ENCODE results near the gene BTG1.

GRCh38 chr12:92121020-92121725, 24.5 kb downstream of the BTG1 start:
- RRBS, result no CpG with 5 or more reads among the region's 2 CpGs

GRCh38 chr12:92124133-92124959, 21.3 kb downstream of the BTG1 start:
- RRBS, result no CpG with 5 or more reads among the region's 6 CpGs

DNA sequence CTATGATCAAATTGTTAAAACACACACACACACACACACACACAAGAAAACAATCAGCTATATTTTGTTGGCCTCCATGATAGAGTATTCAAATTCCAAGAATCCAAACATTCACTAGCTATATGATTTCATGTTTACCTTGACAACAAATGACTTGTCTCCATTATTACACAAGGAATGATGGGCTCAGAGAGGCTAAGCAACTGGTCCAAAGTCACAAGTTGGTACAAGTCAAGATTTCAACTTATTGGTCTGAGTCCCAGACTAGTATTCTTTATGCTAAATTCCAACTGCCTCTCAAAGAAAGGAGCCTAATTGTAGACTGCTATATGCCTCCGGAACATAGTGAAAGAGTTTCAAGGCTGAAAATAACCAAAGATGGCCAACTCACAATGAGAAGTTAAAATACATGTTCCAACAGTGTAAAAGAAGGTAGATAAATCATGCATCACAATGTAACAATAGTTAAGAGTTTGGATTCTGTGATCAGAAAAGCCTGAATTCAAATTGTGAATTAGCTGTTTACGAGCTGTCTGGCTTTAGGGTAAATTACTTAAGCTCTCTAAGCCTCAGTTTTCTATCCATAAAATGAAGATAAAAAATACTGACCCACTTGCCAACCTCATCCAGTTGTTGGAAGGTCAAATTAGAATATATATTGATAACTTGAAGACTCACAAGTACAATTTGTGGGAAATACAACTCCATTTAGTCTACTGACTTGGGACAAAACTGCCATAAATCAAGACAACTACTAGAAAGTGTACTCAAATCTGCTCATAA, 7.4 kb downstream of the BTG1 start:
- RRBS, result no CpG with 5 or more reads among the region's 2 CpGs

- RRBS, result no CpG with 5 or more reads among the region's 1 CpG
Observed at GRCh38 chr12:92138874-92139324, 6.7 kb downstream of the BTG1 start.

DNA sequence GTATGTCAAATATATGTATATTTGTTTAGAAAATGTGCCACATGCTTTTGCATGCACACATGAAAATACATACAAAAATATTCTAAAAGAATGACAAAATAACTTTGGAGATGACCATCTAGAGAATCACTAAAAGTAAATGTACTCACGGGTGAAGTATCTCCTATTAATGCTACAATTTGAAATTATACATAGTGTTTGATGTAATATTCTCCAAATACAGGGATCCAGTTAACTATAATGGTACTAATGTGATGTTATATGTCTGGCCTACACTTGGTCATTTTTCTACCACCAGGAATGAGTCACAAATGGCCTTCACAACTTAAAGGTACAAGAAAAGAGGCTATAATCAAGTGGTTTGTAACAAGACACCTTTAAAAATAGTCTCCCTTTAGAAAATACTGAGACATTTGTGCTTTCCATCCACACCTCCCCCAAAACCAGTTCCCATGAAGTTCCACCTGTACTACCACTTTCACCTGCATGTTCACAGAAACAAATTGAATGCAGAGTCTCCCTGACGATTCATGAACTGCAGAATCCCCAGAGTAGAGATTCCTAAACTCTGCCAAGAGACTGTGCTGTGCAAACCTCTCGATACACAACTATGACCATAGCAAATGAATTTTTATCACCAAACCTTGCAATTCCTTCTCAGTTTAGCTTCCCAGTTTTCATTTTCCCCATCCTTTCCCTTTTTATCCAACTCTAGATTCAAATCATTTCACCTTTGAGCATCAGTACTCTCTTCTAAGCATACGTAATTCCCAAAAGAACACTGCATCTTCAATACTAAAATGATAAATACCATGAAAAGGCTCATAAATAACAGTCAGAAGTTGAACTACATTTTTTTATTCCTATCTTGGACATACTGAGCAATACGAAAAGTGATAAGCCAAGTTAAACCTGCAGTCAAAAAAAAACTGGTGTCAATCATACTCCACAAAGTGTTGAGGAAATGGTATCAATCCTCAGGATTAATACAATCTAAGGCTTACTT, 5.9 kb downstream of the BTG1 start:
- RRBS, result no CpG with 5 or more reads among the region's 5 CpGs

DNA sequence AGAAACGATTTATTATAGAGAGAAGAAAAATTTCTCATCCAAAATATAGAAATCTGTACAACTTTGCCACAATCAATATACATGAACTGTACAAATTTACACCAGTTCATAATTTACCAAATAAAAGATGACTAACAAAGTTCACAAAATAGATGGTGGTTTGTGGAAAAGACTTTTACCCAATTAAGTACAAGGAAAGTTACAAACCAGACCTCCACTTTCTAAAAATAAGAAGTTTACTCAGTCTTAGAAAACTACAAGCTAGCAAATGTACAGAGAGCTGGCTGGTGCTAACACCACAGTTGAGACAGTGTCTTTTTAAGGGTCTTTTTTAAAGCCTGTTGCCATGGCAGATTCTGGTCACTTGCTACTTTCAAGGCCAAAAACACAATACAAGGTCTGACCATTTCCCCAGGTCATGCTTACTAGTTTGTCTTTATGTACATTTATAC, 2.5 kb downstream of the BTG1 start:
- RRBS, result no CpG with 5 or more reads among the region's 1 CpG

DNA sequence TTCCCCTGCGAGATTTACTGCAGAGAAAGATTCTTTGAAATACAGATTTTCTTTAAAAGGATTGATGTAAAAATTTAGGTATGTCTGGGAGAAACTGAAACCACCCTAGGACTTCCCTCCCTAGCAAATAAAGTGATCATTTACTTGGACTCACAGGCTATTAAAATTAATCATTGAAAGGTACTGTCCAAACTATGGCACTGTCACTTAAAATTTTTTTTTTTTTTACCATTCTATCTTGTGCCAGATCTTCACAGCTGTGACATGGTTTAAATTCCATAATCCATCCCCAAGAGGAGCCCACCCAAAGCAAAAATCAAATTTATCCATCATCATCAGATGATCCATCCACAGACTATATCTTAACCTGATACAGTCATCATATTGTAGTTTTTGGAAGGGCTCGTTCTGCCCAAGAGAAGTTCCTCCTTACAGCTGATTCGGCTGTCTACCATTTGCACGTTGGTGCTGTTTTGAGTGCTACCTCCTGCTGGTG, 1.9 kb downstream of the BTG1 start:
- RRBS, result no CpG with 5 or more reads among the region's 4 CpGs

DNA sequence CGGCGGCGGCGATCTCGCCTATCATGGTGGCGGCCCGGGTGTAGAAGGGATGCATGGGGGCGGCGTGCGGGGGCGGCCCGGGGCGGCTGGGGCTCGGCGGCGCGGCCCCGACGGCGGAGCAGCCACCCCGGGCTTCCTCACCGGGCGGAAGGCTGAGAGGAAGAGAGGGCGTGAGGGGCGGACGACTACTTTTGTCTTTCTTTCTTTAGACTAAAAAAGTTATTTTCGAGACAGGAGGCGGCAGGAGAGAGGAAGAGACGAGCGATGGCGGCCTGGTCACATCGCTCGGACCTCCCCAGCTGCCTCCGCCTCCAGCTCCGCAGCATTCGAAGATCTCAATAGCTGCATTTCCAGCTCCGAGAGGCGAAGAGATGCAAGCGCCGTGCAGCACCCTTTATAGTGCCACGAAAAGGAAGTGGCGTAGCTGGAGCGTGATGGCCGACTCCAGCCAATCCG, at the start of gene BTG1:
BTG1 (minus strand) TSS at position 366 of the 456 bp plus-strand sequence.
- RRBS, result 3% methylated on average over 14 of the region's 45 CpGs

- RRBS, result no CpG with 5 or more reads among the region's 15 CpGs
Observed at GRCh38 chr12:92288328-92289033, 142.8 kb upstream of the BTG1 start.

DNA sequence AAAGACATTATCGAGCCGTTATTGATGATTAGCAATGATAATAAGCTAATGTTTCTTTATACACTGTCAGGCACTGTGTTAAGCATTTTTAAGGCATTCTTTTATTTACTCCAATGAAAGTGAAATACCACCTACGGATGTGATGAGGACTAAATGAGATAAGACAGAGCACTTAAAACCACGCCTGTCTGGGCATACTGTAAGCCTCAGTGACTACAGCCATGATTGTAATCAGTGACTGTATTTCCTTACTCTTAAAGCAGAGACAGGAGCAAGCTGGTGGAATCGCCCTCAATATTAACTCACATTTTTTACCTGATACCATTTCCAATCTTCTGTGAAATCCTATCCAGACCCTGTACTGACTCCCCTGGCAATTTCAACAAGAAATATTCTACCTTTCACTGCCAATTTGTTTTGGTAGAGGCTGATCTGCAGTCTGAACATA, 195.3 kb upstream of the BTG1 start:
- RRBS, result no CpG with 5 or more reads among the region's 5 CpGs

DNA sequence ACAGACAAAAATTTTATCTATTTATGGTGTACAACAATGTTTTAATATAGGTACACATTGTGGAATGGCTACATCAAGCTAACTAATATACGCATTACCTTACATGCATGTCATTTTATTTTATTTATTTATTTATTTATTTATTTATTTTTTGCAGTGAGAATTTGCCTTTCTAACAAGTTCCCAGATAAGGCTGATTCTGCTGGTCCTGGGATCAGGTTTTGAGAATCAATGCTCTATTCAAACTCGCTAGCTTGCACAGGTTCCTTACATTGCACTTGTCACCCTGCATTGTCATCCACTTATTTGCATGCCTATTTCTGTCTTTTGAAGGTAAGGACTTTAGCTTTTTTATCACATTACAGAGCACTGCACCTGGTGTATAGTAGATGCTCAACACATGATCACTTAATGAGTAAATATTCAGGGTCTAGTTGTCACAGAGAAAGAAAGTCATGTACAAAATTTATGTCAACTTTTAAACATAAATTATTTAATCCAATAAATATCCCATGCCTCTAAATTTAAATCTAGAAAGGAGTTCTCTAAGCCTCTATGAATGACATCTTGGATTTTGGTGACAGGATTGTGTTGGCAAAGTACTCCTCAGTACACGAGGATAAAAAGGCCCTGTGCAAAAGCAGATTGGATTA, 219.7 kb upstream of the BTG1 start:
- RRBS, result no CpG with 5 or more reads among the region's 3 CpGs

- RRBS, result no CpG with 5 or more reads among the region's 11 CpGs
Observed at GRCh38 chr12:92467687-92468861, 234.7 kb upstream of the PLEKHG7 start.

DNA sequence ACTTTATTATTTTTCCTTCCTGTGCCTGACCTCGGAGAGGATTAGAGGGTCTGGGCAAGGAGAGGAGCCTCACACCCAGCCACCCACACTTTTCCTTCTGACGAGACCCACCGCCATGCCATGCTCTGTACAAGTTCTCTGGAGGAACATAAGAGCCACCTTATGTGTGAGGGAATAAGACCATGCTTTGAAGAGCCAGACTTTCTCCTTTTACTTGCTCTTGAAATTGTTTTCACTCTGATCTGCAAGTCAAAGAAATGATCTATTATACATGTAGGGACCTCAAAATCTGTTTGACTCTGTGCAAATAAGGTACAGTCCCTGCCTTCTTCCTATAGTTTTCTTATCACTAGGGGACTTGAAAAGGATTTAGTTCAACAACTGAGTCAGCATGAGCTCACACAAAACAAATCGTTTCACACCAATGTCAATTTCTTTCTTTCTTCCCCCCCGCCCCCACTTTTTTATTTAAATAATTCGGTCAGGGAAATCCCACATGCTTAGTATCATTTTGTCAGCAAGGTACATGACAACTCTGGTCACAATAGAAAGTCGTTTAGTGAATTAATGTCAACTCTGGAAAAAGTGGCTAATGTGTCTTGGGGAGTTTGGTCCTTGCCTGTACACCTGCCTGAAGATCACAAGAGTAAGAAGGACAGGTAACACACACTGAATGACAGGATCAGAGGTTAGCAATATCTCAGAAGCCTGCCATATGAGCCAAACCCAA, 232.3 kb upstream of the PLEKHG7 start:
- RRBS, result no CpG with 5 or more reads among the region's 7 CpGs

DNA sequence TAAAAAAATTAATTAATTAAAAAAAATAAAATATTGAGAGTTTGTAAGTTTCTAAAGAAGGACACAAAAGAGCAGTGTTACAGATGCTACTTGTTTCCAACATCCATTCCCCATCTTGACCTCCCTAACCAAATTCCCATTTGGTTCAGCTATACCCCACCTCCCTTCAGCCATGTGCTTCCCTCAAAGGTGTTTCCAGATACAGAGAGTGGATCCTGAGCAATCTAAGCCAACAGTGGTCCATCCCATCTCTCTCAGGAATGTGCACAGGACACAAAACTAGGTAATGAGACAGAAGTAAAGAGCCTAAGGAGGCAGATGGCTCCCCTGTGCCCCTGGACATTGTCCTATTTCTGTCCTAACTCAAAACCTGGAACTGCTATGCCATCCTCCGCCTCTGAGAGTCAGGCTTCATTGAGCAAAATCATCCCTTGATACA, 200.5 kb upstream of the PLEKHG7 start:
- RRBS, result no CpG with 5 or more reads among the region's 1 CpG

DNA sequence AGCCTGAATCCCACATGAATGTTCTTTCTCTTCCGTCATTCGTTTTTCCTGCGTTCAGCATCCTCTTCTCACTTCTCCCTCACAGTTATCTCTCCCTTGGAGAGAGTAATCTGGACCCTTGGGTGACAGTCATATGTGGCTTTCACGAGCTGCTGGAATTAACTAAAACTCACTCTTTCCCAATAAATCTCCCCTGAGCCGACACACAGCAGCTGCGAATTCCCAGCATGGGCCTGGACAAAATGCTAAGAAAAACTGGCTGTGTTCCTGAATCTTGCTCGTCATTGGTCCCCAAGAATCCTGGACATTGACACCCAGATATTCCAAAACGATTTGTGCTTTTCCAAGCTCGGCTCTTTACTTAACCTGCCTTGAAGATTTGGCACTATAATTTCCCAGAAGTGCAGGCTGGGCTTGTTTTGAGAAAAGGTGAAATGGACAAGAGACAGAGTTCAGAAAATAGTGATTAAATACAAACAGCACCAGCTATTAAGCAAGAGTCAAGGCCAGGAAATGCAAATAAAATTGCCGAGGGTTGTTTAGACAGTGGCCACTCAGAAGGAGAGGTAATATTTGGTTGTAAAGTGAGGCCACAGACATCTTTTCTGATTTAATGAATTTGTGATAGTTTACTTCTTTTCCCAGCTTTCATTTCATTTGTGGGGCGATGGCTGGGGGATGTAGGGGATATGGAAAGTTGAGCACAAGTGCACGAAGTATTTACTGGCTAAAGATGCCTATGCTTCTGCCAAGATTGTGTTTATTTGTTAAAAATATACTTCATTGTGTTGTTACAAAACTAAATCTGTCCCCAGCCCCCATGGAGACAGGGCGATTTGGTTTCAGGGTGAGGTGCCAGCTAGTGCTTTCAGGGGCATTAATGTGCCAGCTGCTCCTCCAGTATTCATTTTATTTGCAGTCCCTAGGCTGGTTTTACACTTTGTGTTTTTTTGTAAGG, 199.2 kb upstream of the PLEKHG7 start:
- RRBS, result no CpG with 5 or more reads among the region's 13 CpGs

DNA sequence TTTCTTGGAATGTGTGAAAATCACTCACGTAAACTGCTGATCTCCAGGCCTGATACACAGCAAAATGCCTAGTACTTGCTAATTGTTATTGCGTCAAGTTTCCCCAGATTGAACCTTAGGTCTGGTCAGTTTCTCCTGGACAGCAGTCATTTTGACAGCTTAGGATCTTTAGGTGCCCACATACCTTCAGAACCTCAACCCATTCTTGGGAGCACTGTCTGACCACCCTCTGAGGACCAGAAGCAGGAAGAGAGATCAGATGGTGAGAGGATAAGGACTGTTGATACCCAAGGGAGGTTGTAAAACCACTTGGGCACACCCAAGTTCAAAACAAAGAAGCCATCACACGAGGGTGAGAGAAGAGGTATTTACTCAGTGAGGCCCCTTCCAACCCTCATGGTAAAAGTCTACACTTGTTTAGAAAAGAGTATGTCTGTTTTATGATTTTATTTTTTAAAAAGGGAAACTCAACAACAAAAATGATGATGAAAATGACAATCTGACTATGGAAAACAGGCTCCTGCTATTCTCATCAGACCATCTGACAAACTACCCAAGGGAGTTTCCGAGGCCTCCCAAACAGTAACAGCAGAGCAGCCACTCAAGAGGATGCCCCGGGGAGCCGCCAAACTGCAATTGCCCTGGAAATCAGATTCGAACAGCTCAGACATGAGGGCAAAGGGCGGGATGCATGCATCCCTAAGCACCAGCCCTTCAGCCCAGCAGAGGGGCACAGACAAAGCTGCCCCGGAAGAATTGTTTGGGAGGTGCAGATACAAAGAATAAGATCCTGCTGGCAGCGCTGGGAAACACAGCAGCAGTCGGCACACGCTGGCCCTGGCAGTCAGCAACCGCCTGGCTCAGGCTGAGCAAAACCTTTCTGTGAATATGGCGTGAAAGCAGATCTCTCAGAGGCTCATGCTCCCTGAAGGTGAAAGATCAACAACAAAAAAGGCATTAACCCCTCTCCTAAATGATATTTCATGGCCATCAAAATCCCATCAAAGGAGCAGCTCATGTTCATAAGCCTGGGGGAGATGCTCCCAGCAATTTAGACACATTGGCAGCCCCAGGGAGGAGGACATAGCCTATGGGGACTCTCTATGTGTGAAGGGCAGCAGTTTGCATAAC, 162.5 kb upstream of the PLEKHG7 start:
- RRBS, result 80% methylated on average over 3 of the region's 14 CpGs

- RRBS, result no CpG with 5 or more reads among the region's 4 CpGs
Observed at GRCh38 chr12:92546128-92546638, 156.6 kb upstream of the PLEKHG7 start.

DNA sequence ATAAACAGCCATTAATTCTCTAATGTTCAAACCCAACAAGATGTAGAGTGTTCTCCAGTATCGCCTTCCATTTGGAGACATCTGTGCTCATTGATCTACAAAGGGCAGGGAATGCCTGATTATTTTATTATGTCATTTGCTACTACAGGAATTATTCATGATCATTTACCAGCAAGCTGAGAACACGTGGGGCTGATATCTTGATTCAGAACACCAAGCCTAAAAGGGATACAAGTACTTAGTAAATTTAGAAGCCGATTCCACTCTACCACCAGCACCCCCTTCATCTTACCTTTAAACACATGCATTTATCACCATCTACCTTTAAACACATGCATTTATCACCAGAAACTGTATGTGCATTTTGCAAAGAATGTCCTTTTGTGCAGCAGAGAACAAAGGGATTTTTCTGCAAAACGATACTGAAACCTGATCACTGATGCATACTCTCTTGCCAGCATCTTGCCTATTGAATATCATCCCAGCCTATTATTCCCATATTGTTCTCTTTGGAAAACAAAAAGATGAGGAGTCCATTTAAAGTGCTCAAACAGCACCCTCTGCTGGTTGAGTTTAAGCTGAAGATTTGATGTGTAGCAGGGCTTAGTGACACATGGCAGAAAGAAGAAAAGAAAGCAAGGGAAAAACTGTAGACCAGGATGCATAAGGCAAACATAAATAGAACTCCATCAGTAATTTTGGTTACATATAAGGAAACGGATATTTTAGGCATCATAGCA, 132.6 kb upstream of the PLEKHG7 start:
- RRBS, result no CpG with 5 or more reads among the region's 5 CpGs

DNA sequence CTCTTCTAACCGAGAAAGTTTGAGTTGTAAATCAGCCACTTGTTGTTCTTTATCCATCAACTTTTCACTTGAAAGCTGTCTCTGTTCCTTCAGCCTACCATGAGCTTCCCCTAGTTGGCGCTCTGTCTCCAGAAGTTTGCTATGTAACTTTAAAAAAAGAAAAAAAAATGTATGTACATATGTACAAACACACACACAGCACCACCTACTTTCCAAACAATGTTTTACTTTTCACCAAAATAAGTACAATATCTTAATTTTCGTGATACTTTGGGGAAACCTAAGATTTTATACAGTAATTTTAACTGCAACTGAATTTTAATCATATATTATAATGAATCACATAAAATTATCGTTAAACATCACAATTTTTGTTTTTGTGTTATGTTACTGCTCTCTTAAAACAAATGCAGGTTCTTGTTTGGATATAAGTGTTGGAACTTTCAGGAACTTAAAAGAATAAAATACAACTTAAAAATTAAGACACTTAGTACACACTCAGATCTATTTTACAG, 101.1 kb downstream of the EEA1 start:
- RRBS, result no CpG with 5 or more reads among the region's 4 CpGs

All from Ishikawa (cell line).